HepG2 (cell line): ENCODE data around the gene TTR.

GRCh38 chr18:27057970-27058334, 127.2 kb downstream of the CHST9 start:
- RRBS, 2 experiments, result no CpG with 5 or more reads among the region's 2 CpGs
CAGE:
- cytosol, long polyA minus RNA, result no peak
- cytosol, long polyA plus RNA, result no peak
- long polyA plus RNA, result no peak
- nucleus, long polyA minus RNA, result no peak
- nucleus, long polyA plus RNA, result no peak

GRCh38 chr18:28002861-28003383, 174.0 kb downstream of the CDH2 start:
- RRBS, 2 experiments, result no CpG with 5 or more reads among the region's 5 CpGs
CAGE:
- cytosol, long polyA minus RNA, result no peak
- cytosol, long polyA plus RNA, result no peak
- long polyA plus RNA, result no peak
- nucleus, long polyA minus RNA, result no peak
- nucleus, long polyA plus RNA, result no peak

- RRBS, 2 experiments, result no CpG with 5 or more reads among the region's 5 CpGs
CAGE:
- cytosol, long polyA minus RNA, result no peak
- cytosol, long polyA plus RNA, result no peak
- long polyA plus RNA, result no peak
- nucleus, long polyA minus RNA, result no peak
- nucleus, long polyA plus RNA, result no peak
Observed at GRCh38 chr18:28039043-28039504, 137.9 kb downstream of the CDH2 start.

- RRBS, 2 experiments, result no CpG with 5 or more reads among the region's 1 CpG
CAGE:
- cytosol, long polyA minus RNA, result no peak
- cytosol, long polyA plus RNA, result no peak
- long polyA plus RNA, result no peak
- nucleus, long polyA minus RNA, result no peak
- nucleus, long polyA plus RNA, result no peak
Observed at GRCh38 chr18:28086866-28087105, 90.1 kb downstream of the CDH2 start.

DNA sequence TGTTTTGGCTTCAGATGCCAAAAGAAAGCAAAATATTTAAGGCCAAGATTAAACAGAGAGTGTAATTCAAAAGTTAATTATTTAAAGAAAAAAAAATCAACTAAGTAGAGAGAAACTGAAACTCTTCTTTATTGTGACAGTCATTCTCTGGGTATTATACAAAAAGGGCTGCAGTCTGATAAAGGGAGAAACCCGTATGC, 8.3 kb downstream of the CDH2 start:
- RRBS, 2 experiments, result no CpG with 5 or more reads among the region's 1 CpG
CAGE:
- cytosol, long polyA minus RNA, result no peak
- cytosol, long polyA plus RNA, result no peak
- long polyA plus RNA, result no peak
- nucleus, long polyA minus RNA, result no peak
- nucleus, long polyA plus RNA, result no peak

DNA sequence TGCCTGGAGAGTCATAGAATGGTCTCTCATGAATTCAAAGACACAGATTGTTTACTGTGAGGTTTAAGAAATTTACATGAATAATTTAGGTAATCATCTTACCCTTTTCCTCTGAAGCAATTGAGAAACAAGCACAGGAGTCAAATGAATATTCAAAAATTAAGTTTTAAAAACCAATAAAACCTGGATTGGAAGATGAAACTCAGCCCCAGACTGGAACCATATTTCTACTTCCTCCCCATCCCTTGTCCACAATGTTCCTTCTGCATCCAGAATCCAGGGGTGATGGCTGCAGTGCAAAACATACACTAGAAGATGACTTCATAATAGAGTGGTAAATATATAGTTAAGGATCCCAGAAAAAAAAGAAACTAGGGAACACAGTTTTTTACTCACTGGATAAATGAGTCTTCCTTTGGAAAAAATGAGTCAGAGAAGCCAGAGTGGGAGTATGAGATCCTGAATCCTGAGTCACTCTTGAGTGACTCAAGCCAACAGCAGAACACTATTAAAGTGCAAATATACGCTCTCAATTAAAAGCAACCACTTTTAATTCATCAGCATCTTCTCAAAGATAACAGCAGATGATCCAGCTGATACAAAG, 987.0 kb upstream of the CDH2 start:
- RRBS, 2 experiments, result no CpG with 5 or more reads among the region's 1 CpG
CAGE:
- cytosol, long polyA minus RNA, result no peak
- cytosol, long polyA plus RNA, result no peak
- long polyA plus RNA, result no peak
- nucleus, long polyA minus RNA, result no peak
- nucleus, long polyA plus RNA, result no peak

DNA sequence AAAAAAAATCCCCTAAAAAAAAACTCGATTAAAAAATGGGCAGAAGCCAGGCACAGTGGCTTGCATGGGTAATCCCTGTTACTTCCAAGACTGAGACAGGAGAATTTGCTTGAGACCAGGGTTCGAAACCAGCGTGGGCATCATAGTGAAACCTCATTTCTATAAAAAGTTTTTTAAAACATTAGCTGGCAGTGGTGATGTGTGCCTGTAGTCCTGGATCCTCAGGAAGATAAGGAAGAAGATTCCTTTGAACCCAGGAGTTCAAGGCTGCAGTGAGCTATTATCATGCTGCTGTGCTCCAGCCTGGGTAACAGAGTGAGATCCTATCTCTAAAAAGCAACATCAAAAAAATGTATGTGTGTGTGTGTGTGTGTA, 1417.5 kb upstream of the CDH2 start:
- RRBS, 2 experiments, result no CpG with 5 or more reads among the region's 3 CpGs
CAGE:
- cytosol, long polyA minus RNA, result no peak
- cytosol, long polyA plus RNA, result no peak
- long polyA plus RNA, result no peak
- nucleus, long polyA minus RNA, result no peak
- nucleus, long polyA plus RNA, result no peak

GRCh38 chr18:31099442-31099831, 2.8 kb downstream of the DSC2 start:
- RRBS, 2 experiments, result no CpG with 5 or more reads among the region's 3 CpGs
CAGE:
- cytosol, long polyA minus RNA, result no peak
- cytosol, long polyA plus RNA, result no peak
- long polyA plus RNA, result no peak
- nucleus, long polyA minus RNA, result no peak
- nucleus, long polyA plus RNA, result no peak

GRCh38 chr18:31100450-31100842, 1.8 kb downstream of the DSC2 start:
- RRBS, 2 experiments, result no CpG with 5 or more reads among the region's 9 CpGs
CAGE:
- cytosol, long polyA minus RNA, result no peak
- cytosol, long polyA plus RNA, result no peak
- long polyA plus RNA, result no peak
- nucleus, long polyA minus RNA, result no peak
- nucleus, long polyA plus RNA, result no peak

GRCh38 chr18:31100843-31101833, 1.1 kb downstream of the DSC2 start:
- RRBS, 2 experiments, result under 1 to 2% methylated on average over 8 of the region's 68 CpGs
CAGE:
- cytosol, long polyA minus RNA, result no peak
- cytosol, long polyA plus RNA, result no peak
- long polyA plus RNA, result no peak
- nucleus, long polyA minus RNA, result no peak
- nucleus, long polyA plus RNA, result no peak

DNA sequence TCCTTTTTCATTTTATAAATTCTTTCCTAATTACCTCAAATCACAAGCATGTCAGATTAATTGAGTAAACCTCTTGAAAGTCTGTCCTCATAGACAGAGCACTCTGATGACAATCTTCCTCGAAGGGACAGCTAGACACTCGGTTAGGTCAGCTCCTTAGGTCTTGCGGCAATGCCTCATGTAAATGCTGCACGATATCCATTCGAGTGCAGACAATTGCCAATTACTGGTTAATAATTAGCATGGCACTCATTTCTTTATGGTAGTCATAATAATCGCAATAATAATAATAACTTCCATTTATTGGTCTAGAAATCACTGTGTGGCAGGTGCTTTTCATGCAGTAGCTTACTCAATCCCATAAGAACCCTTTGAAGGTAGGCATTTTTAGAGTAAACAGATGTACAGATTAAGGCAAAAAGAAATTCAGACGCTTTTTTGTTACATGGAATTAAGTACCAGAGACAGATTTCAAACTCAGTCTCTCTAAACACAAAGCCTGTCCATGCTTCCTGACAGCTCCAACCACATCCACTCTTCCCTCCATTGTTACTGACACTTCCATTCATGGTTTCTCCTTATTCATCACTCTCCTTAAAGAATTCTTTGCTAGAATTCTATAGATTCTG, 44.8 kb upstream of the DSC1 start:
- RRBS, 2 experiments, result no CpG with 5 or more reads among the region's 7 CpGs
CAGE:
- cytosol, long polyA minus RNA, result no peak
- cytosol, long polyA plus RNA, result no peak
- long polyA plus RNA, result no peak
- nucleus, long polyA minus RNA, result no peak
- nucleus, long polyA plus RNA, result no peak

DNA sequence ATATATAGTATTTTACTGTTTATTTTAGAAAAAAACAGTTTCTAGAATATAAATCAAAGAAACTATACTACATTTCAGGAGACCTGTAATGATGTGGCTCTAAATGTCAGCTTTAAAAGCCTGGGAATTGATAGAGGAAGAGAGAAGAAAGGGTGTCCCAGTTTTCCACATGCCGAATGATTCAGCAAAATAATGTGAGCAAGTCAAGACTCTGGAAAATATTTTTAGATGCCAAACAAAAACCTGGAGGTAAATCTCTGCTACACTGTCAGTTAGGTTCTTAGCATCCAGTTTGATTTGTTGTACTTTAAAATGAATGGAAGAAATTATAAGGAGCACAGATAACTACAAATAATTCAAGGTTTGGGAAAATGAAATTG, 67.0 kb upstream of the DSG1 start:
- RRBS, 2 experiments, result no CpG with 5 or more reads among the region's 1 CpG
CAGE:
- cytosol, long polyA minus RNA, result no peak
- cytosol, long polyA plus RNA, result no peak
- long polyA plus RNA, result no peak
- nucleus, long polyA minus RNA, result no peak
- nucleus, long polyA plus RNA, result no peak

GRCh38 chr18:31354655-31355360, 21.8 kb upstream of the DSG4 start:
- RRBS, 2 experiments, result no CpG with 5 or more reads among the region's 19 CpGs
CAGE:
- cytosol, long polyA minus RNA, result no peak
- cytosol, long polyA plus RNA, result no peak
- long polyA plus RNA, result no peak
- nucleus, long polyA minus RNA, result no peak
- nucleus, long polyA plus RNA, result no peak

DNA sequence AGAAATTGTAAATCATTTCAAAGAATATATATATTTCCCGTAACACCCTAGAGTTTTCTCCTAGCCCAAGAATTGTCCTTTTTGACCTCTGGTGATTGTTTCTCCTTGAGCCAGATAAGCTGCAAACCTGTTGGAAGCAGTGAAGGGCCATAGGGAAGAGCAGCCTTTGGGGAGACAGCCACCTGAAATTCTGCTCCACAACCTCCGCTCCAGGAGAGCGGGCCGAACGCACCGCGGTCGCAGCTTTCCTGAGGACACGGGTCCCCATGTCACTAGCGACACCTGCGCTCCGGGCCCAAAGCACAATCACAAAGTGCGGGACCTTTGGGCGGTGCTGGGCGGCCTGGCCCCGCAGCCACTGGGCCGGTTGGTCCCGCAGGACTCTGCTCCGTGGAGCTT, 593 bp upstream of the DSG2 start:
- RRBS, 2 experiments, result under 1 to 4% methylated on average over 5 of the region's 19 CpGs
CAGE:
- cytosol, long polyA minus RNA, result no peak
- cytosol, long polyA plus RNA, result no peak
- long polyA plus RNA, result no peak
- nucleus, long polyA minus RNA, result no peak
- nucleus, long polyA plus RNA, result no peak

GRCh38 chr18:31562865-31563162, 28.9 kb upstream of the TTR start:
- RRBS, 2 experiments, result no CpG with 5 or more reads among the region's 4 CpGs
CAGE:
- cytosol, long polyA minus RNA, result no peak
- cytosol, long polyA plus RNA, result no peak
- long polyA plus RNA, result no peak
- nucleus, long polyA minus RNA, result no peak
- nucleus, long polyA plus RNA, result no peak

GRCh38 chr18:31581399-31581936, 10.2 kb upstream of the TTR start:
- RRBS, 2 experiments, result no CpG with 5 or more reads among the region's 2 CpGs
CAGE:
- cytosol, long polyA minus RNA, result no peak
- cytosol, long polyA plus RNA, result no peak
- long polyA plus RNA, result no peak
- nucleus, long polyA minus RNA, result no peak
- nucleus, long polyA plus RNA, result no peak

DNA sequence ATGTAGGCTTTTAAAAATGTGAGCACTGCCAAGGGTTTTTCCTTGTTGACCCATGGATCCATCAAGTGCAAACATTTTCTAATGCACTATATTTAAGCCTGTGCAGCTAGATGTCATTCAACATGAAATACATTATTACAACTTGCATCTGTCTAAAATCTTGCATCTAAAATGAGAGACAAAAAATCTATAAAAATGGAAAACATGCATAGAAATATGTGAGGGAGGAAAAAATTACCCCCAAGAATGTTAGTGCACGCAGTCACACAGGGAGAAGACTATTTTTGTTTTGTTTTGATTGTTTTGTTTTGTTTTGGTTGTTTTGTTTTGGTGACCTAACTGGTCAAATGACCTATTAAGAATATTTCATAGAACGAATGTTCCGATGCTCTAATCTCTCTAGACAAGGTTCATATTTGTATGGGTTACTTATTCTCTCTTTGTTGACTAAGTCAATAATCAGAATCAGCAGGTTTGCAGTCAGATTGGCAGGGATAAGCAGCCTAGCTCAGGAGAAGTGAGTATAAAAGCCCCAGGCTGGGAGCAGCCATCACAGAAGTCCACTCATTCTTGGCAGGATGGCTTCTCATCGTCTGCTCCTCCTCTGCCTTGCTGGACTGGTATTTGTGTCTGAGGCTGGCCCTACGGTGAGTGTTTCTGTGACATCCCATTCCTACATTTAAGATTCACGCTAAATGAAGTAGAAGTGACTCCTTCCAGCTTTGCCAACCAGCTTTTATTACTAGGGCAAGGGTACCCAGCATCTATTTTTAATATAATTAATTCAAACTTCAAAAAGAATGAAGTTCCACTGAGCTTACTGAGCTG, at the start of gene TTR:
Gene TTR (plus strand): TSS at position 553 of the 828 bp plus-strand sequence.
- RRBS, 2 experiments, result no CpG with 5 or more reads among the region's 6 CpGs
CAGE:
- cytosol, long polyA minus RNA, result start-site peak on the plus strand centred at position 538 of the sequence, 36 bp wide, 4,810 reads
- cytosol, long polyA plus RNA, result start-site peak on the plus strand centred at position 543 of the sequence, 66 bp wide, 6,646 and 3,756 reads in 2 replicates
- long polyA plus RNA, result start-site peak on the plus strand centred at position 572 of the sequence, 125 bp wide, 5,493 and 5,684 reads in 2 replicates
- nucleus, long polyA minus RNA, result start-site peak on the plus strand centred at position 742 of the sequence, 381 bp wide, 74 reads
- nucleus, long polyA plus RNA, result start-site peak on the plus strand centred at position 534 of the sequence, 48 bp wide, 3,531 and 2,926 reads in 2 replicates

GRCh38 chr18:31810563-31811077, 49.9 kb upstream of the SLC25A52 start:
- RRBS, 2 experiments, result no CpG with 5 or more reads among the region's 6 CpGs
CAGE:
- cytosol, long polyA minus RNA, result no peak
- cytosol, long polyA plus RNA, result no peak
- long polyA plus RNA, result no peak
- nucleus, long polyA minus RNA, result no peak
- nucleus, long polyA plus RNA, result no peak

DNA sequence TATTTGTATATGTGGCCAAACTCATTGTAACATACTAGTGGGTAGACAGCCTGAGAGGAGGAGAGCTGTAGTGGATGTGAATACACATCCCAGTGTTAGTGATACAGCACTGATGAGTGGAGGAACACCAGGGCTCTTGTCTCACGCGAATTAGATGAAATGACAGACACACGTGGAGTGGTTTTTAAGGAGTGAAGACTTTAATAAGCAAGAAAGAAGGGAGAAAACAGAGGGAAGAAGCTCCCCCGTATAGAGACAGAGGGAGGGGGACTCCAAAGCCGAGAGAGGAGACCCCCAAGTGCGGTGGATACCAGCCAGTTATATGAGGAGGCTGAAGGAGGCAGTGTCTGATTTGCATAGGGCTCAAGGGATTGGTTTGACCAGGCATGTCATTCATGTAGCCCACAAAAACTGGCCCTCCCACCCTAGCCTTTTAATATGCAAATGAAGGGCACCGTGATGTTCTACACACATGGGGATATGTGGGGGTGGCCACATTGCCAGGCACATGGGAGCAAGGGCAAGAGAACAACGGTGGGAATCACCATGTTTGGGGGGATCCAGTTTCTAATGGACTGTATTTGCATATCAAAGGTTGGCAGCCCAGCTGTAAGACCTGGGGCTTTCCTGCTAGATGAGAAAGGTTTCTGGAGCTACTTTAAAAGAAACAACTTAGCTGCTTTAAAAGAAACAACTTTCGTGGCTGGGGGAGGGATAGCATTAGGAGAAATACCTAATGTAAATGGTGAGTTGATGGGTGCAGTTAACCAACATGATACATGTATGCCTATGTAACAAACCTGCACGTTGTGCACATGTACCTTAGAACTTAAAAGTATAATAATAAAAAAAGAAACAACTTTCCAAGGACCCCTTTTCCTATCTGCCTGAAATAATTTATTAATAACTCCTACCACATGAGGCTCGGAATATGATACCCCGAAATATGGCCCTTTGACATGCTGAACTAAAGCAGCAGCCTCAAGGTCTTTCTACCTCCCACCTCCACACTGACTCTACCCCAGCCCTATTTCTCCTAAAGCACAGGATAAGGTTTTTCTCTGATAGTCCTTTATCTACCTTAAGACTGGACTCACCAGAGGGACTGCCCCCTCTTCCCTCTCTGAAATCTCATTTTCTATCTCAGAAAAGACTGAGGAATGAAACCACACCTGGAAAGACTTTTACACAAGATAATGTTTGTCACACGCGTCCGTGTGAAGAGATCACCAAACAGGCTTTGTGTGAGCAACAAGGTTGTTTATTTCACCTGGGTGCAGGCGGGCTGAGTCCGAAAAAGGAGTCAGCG, 65.2 kb upstream of the SLC25A52 start:
- RRBS, 2 experiments, result no CpG with 5 or more reads among the region's 18 CpGs
CAGE:
- cytosol, long polyA minus RNA, result no peak
- cytosol, long polyA plus RNA, result no peak
- long polyA plus RNA, result no peak
- nucleus, long polyA minus RNA, result no peak
- nucleus, long polyA plus RNA, result no peak

DNA sequence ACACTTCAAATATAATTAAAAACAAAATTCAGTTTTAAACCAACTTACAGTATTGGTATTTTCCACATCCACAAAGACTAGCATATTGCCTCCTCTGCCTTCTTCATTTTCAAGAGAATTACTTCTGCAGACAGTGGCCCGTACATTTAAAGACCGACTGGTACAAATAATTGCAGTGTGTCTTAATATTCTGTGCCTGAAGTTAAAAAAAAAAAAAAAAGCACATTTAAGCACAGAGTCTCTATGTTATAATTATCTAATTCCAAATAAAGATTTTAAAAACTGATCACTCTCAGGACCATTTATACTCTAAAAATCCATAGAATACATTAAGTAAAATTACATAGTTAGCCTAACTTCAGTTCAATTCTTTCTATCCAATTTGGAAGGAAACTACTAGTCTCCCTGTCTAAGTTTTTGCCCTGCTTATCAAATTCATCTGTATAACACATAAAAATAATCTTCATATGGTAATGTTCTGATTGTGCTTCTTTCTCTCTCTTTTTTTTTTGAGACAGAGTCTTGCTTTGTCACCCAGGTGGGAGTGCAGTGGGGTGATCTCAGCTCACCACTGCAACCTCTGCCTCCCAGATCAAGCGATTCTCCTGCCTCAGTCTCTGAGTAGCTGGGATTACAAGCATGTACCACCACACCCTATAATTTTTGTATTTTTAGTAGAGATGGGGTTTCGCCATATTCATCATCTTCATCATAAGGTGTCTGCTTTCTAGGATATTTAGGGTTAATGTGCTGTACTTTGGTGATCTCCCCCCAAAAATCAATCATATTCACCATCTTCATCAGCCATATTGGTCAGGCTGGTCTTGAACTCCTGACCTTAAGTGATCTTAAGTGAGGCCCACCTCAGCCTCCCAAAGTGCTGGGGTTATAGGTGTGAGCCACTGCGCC, 87.1 kb downstream of the TRAPPC8 start:
- RRBS, 2 experiments, result no CpG with 5 or more reads among the region's 5 CpGs
CAGE:
- cytosol, long polyA minus RNA, result no peak
- cytosol, long polyA plus RNA, result no peak
- long polyA plus RNA, result no peak
- nucleus, long polyA minus RNA, result no peak
- nucleus, long polyA plus RNA, result no peak